Smooth muscle cell (in vitro differentiated cells): ENCODE measurements around a stretch of chr13.

- RAMPAGE, long total RNA = no peak
These were observed 10.0 kb downstream of the OXGR1 start for GRCh38 chr13:96984298-96984643.

DNA sequence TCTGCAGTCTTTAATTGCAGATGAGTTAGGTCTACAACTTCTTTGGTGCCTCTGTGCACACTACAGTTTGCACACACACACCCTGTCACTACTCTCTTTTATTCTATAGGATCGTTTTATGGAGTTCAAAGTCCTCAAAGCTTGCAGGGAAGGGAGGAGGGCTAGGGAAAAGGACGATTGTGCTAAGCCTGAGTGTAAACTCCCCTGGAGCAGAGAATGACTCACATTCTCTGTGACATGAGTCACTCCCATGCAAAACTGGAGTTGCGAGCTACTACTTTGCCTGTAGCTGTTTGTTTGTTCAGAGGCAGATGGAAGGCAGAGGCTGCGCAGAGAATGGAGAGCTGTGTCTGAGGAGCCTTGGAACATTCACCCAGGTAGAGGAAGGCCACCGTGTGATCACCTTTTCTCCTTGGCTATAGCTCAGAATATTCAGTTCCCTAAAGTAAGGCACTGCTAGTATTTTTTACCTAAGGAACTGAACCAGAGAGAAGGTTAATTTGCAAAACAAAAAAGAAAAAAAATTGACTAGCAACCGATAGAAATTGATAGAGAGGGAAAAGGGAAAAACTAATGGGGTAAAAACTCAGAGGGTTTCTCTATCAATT is 80.5 kb upstream of the MBNL2 start:
- RAMPAGE, long total RNA = no peak

GRCh38 chr13:97223988-97224742 is 2.0 kb downstream of the MBNL2 start:
- RAMPAGE, long total RNA = no peak

GRCh38 chr13:97246639-97246957 is 24.5 kb downstream of the MBNL2 start:
- RAMPAGE, long total RNA = no peak

GRCh38 chr13:97276794-97277407 is 54.8 kb downstream of the MBNL2 start:
- RAMPAGE, long total RNA = no peak

DNA sequence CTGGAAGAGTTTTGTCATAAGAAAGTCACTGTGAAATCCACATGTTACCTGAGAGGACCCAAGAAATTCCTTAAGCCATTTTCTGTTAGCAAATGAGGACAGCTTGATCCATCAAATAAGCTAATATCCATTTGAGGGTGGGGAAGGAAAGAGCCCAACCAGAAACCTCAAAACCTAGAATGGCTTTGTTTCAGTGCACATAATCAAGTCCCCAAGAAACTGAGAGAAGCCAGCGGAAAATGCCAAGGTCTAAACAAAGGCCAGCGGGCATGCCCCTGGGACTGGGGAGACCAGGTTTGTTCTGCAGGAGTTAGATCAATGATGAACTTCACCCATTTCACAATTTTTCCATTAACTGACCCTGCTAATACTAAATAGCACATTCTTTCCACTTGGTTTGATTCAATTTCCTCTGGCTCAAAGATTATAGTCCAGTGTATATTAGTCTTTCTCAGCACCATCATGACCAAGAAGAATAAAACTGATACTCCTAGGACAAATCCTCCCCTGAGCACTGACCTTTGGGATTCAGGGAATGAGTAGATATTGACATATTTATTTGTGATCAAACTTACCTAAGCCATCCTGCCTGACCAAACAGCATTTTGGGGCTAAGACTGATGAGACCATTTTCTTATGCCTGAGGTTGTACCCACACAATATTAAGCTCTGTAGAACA is 66.3 kb downstream of the MBNL2 start:
- RAMPAGE, long total RNA = no peak

DNA sequence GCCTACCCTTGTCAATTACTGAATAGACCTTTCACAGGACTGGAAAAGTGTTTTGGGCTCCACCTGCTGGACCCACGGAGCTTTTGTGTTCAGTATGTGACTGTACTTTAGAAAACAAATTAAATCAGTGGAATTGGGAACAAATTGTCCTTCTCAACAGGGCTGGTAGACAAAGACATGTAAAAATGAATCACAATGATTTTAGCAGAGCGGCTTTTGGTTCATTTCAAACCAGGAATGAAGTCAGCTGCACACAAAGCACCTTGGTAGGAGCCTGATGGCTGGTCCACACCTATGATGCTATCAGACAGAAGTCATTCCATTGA is 89.3 kb upstream of the RAP2A start:
- RAMPAGE, long total RNA = no peak

GRCh38 chr13:97975212-97976331 is 22.1 kb downstream of the IPO5 start:
- RAMPAGE, long total RNA = no peak

DNA sequence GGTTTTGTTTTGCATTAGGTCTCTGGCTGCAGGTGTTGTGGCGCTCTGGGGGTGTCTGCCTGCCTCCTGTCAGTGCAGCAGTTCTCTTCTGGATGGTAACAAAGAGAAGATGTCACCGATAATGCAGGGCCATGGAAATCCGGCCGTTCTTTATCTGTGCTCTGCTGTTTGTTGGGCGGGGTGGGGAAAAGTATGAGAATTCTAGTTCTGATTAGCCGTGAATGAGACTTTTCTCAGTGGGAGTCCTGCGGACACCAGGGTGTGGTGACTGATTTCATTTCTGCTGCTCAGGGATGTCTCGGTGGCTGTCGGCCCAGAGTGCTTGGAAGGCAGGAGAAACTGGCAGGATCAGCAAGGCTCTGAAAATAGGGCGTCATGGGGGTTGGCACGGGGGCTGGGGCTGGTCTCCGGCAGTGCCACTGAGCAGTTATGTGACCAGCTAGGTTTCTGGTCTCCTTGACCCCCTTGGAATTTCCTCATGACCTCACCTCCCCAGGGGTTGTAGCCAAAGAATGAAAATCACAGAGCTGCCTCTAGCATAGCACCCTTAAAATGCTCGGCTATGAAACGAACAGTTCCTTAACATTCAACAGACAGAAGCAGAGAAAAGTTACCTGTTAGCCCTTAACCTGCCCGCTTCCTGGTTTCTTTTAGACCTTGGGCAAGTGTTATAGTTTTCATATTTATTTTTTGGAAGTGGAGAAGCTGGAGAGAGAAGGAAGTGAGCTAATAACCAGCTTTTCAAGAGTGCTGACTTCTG is 4.9 kb downstream of the RNF113B start:
- RAMPAGE, long total RNA = no peak

- RAMPAGE, long total RNA = no peak
These were observed 145.9 kb downstream of the STK24 start for GRCh38 chr13:98430897-98431573.

GRCh38 chr13:98447269-98447951 is 129.5 kb downstream of the STK24 start:
- RAMPAGE, long total RNA = no peak

DNA sequence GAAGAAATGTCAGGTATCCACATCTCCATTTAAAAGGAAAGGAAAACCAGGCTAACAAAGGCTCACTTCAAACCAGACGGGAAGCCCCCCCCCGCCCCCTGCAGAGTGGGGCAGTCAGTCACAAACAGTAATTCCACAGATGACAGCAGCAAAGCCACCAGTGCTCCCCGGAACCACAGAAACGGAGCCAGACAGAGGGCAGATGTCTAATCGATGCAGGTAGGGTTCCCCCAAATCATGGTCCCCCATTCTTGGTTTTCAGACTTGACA is 100.8 kb downstream of the STK24 start:
- RAMPAGE, long total RNA = no peak

DNA sequence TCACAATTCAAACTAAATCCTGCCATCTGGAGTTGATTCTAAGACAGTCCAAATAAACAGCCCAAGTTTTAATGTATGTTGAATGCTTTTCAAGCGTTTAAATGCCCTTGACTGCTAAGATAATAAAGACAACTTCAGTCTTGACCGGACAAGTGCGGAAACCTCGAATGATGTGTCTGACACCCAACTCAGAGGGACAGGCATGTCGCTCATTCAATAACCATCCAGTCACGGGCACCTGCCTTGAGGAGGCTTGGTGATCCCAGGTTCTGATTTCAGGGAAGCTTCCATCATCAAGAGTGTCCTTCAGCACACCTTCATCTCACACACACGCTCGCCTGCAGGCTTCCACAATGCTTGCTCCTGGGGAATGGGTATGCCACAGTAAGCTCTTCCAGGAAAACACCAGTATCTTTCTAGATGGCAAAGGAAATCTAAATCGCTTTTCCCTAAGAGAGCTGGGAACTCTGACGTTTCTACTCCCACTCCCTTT is 93.0 kb downstream of the STK24 start:
- RAMPAGE, long total RNA = no peak

GRCh38 chr13:98499452-98500030 is 77.4 kb downstream of the STK24 start:
- RAMPAGE, long total RNA = no peak

DNA sequence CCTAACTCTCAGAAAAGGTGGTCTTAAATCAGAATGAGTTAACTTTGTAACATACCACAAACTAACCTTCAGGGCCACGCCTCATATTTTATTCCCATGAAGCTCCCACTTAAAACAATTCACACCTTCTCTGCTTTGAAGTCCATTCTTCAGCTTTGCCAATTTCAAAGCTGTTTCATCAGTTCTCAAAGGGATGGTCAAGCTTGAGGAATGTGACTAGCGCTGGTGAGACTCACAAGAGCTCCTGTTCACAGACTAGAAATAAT is 68.3 kb downstream of the STK24 start:
- RAMPAGE, long total RNA = no peak

- RAMPAGE, long total RNA = no peak
These were observed 67.2 kb downstream of the STK24 start for GRCh38 chr13:98509621-98510113.

DNA sequence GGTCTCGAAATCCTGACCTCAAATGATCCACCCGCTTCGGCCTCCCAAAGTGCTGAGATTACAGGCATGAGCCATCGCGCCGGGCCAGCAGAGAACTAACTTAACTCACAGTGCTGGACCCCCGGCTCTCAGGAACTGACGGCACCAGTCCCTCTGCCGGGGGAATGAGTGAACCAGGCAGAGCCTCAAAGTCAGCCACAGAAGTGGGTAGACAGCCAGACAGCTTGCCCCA is 8.8 kb downstream of the STK24 start:
- RAMPAGE, long total RNA = no peak

GRCh38 chr13:98571691-98572882 is 4.8 kb downstream of the STK24 start:
- RAMPAGE, long total RNA = no peak

DNA sequence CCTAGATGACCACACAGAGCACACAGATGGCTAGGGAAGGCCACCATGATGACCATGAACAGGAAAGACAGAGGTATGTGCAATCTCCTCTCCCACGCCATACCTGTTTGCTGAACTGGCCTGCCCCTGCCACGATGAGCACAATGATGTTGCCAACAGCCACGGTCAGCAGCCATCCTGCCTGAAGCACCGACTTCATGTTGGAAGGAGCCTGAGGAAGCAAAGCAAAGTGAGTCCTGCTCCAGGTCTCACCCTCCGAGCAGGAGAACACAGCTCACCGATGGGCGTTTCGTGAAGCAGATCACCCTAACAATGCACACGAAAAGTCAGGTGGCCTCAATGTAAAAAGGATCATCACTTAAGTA is 66.4 kb downstream of the SLC15A1 start:
- RAMPAGE, long total RNA = no peak

DNA sequence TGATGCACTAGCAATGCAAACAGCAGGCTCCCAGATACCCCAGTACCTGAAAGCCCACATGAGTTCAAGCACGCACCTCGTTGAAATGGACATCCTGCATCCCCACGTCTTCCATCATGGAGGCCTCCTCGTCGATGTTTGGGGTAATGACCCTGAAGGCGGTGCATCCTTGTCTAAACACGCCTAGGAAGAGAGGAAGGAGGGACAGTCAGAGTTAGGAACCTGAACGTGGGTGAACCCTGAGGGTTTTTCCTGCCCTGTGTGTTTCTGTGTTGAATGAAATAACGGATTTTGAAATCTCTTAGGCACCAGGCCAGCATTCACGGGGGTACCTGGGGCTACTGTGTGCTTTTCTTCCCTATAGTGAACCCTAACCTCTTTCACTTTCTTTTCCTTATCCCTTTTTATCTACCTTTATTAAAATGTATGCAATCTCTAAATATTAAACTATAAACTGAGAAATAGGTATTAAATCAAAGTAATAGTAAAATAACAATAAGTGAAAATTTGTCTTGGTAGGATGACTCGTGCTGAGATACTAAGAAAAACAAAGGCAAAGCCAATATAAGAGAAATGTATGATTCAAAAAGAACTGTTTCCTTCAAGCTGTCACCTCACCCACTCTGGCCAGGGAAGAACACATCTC is 72.0 kb upstream of the SLC15A1 start:
- RAMPAGE, long total RNA = no peak